ENCODE measurements around a stretch of chr16.

DNA sequence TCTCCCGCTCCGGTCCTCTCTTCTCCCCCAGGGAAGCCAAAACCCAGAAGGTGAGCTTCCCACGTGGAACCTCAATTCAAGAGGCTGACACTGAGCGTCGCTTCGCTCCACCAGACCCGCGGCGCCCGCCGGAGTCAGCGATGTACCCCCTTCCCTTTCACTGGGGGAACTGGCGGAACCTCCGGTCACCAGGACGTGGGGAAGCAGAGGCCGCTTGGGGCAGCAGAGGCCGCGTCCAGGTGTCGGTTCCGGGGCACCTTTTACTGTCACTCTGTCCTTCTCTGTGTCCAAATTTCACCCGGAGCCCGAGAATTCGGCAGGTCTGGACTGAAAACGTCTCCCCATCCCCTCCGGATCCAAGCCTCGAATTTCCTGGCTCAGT is 48.4 kb downstream of the ZNF213 start:
- PRO-cap = bidirectional peak, plus-strand start at position 262 of the sequence, minus-strand start at position 171 of the sequence

GRCh38 chr16:3187862-3188695 is 46.9 kb downstream of the ZNF200 start:
- PRO-cap = bidirectional peak, plus-strand start at chr16:3188204, minus-strand start at chr16:3187994; bidirectional peak, plus-strand start at chr16:3188591, minus-strand start at chr16:3188510

DNA sequence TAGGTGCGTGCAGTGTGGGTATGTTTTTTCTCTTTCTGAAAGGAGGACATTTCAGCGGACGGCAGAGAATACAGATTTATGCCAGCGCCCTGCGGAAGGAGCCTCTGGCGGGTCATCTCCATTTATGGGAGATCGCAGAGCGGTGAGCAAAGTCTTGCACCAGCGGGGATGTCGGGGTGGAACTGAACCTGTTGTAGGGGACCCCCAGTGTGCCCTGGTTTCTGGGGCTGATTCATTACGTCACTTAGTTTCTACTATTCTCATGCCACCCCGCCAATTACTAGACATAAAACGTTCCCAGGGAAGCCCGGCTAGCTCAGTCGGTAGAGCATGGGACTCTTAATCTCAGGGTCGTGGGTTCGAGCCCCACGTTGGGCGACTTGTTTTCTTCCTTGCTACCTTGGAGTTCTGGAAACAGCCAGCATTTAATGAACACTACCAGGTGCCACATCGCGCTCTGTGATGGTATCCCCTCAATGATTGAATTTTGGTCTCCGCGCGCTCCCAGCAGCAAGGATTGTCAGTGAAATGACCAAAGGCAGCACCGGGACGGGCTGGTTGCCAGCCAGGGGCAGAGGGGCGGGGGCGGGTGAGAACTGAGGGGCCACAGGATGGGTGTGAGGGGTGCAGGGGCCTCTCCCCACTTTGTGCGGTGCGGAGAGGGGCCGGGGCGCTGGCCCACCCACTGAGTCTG is 43.6 kb downstream of the ZNF200 start:
- PRO-cap = unidirectional peak, plus-strand start at position 303 of the sequence

DNA sequence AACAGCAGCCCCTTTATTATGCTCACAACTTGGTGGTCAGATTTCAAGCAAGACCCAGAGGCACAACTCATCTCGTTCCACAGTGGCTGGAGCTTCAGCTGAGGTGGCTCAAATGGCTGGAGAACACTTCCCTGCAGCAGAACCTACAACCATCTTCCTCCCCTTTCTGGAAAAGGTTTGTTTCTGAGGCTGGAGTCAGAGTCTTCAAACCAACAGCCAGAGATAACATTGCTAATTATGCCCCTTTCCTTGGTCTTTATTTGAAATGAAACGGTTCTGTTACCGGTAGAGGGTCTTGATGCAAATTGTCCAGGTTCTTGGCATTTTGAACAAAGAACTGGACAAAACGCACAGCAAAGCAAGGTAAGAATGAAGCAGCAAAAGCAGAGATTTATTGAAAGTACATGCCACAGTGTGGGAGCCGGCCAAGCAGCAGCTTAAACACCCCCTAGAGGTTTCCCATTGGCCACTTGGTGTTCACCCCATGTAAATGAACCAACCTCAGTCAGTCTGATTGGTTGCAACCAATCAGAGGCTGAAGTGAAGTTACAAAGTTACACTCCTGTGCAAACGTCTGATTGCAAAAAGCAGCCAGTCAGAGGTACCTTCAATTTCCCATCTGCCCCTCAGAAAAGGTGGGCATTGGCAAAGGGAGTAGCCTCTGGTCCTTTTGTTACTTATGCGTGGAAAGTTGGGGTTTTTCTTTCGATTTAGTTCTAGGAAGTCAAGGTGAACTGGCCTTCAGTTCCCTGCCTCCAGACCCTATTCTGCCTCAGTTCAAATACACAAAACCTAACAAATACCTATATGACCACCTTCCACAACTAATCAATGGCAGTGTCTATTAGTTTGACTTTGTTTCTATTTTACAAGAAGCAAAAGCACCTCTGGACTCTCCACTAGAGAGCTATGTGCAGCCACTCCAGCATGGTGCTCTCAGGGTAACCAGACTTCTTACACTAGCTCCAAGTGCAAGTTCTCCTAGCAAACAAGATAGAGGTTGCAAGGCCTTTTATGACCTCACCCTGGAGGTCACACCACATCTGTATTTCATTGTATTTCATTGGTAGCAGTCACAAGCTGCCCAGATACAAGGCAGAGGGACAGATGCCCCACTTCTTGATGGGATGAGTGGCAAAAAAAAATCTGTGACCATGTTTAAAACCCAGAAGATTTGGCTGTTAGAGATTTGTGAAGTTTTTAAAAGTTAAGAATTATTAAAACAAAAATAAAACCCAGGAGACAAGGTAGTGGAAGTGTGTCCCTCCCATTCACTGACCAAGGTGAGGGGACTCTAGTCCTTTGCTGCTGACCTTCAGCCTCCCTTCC is 8.6 kb upstream of the ZNF263 start:
- PRO-cap = no peak

- PRO-cap = no peak
These were observed 6.3 kb downstream of the ZNF263 start for GRCh38 chr16:3289114-3290429.

DNA sequence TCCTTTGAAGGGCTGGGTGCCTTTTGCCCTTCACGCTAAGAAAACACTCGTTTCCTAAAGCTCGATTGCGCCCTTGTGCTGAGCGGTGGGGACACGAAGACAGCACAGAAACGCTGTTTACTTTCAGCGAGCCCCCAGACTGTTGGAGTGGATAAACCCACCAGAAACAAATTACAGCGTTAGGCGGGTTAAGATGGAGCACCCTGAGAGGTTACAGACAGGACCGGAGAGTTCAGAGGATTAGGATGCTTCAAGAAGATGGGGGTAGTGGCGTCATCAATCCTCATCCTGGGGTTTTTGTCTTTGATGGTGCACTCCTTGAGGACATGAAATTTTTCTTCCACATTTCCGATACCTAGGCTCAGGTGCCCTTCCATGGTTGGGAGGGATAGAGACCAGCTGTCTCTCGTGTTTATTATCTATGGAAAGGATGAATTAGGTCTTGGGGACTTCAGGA is 9.7 kb downstream of the OR2C1 start:
- PRO-cap = no peak

DNA sequence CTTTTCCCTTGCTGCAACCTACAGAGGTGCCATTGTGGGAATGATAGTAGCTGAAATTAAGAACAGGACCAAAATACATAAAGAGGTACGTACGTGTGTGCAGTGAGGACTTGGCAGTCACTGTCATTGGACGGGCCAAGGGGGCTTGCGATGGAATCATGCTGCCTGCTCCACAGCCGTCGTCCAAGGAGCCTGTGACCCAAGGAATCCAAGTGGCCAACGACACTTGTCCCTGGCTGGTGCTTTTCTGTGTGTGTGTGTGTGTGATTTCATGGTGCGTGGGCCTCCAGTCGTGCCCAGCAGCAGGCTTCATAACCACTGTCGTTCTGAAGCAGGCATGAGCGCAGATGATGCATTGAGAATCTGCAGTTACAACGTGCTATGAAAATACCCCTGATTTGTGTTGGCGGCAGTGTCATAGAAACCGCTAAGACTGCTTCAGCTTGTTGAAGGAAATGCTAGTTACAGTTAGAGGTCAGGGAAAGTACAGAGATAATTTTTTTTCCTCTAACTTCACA is 15.7 kb downstream of the C16orf90 start:
- PRO-cap = no peak

DNA sequence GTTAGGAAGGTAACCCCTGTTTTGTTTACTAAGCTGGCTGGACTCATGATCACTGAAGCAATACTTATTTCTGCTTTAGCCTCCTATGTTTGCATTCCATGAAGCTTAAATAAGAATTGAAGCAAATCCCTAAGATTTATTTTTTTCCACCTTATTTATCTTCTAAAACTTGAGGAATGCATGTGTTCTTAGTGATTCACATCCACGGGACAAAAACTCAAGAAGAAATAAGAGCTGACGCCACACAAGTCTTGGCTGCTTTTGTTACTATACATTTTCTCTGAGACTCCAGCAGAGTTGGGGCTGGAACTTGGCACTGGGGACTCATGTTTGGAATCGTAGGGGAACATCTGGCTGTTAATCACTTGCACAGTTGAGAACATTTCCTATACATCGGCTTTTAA is 35.5 kb downstream of the CLUAP1 start:
- PRO-cap = no peak

DNA sequence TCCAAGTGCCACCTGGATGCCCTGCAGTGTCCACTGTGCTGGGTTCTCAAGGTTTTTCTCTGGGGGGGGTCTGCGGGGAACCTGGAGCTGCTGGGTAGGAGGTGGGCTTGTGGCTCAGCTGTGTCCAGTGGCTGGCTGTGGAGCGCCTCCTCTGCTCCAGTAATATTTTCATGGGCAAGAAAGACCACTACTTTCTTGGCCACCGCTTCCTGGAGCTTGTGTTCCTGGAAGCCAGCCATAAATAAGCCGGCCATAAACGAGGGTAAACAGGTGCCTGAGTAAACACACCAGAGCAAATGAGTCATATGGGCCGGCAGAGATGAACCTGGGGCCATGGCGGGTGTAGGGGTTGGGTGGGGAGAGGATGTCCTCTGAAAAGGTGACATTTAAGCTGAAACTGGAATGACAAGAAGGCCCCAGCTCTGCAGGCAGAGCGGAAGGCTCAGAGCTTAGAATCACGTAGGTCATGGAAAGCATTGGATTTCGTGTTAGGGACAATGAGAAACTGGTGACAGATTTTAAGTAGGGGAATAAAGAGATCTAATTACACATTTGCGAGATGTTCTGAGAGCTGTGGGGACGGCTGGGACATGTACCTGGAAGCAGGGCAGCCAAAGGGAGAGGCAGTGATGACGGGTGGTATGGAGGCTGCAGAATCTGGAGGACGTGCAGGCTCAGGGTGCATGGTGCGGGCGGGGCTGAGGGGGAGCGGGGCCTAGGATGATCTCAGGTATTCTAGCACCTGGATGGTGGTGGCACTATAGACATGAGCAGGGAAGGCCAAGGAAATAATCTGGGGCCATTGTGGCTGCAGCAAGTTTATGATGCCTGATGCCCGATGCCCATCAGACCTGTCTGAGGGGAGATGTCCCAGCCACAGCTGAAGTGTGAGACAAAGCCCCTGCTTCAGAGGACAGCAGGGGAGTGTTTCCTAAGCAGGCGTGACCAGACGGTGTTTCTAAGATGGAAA is 8.1 kb upstream of the DNASE1 start:
- PRO-cap = no peak

DNA sequence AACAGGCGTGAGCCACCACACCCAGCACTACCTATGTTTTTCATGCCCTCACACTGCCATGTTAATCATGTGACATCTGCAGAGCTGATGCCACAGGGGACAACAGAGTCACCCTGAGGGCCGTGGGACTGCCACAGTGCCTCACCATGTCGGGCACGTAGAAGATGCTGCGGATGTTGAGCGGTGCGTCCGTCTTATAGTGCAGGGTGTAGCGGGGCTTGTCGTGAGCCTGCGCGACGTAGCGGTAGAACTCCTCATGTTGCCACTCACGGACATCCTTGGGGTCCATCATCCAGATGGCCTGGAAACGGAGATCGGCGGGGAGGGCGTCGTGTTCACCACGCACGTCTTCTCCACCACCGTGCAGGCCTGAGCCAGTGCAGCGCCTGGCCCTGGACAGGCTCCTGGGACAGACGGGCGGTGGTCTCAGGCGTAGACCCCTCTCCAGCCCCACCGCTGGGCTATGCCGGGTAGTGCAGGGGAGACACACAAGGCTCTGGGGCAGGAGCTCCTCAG is 19.8 kb downstream of the DNASE1 start:
- PRO-cap = no peak

- PRO-cap = no peak
These were observed 23.3 kb downstream of the TRAP1 start for GRCh38 chr16:3694018-3694432.

DNA sequence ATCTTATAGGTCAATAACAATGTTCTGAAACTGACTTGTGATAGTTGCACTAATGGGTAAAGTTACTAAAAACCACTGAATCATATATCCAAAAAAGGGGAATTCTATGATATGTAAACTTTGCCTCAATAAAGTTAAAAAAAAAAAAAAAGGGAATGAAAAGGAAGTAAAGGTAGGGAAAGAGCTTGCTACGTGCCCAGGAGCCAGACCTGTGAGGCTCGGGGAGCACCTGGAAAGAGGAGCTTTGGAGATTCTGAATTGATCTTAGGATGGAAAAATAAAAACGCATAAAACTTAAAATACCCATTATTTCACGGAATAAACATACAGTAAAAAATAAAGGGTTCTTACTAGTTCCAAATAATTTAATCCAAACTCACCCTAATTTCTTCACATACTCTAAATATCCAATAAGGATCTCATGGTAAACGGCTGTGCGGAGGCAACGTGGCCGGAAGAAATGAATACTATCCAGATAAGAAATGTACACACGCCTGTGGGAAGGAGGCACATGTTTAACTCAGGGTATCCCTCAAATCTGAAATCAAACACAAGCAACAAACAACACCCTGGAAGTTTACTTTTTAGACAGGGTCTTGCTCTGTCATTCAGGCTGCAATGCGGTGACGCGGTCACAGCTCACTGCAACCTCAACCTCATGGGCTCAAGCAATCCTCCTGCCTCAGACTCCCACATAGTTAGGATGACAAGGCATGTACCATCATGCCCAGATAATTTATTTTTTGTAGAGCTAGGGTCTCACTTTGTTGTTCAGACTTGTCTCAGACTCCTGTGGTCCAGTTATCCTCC is 21.1 kb upstream of the TRAP1 start:
- PRO-cap = no peak

- PRO-cap = no peak
These were observed 23.1 kb upstream of the TRAP1 start for GRCh38 chr16:3740341-3740973.

GRCh38 chr16:3879098-3879690 is 1.3 kb downstream of the CREBBP start:
- PRO-cap = no peak

DNA sequence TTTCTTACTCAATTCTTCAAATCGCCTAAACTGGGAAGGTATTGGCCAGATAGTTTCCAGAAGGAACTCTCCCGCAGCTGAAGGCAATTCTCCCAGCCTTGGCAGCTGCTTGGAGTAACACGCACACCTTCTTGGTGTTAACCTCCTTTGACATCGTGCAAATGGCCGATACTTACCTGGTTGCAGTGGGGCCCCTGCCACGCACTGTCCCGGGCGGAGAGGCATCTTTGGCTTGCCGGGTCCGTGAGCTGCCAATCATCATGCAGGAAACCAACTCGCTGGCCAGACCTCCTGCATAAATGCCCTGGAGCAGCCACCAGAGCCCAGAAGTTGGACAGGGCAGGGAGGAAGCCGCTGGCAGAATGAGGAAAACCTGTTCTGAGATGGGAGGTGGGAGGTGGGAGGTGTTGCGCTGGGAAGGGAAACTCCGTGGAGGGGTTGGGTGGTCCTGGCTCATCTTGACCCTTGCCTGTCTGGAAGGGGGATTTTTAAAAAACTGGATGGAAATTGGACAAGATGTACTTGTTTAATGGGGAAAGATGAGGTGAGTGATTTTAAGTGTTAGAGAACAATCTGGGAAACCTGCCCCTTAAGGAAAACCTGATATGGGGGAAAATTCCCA is 41.8 kb upstream of the CREBBP start:
- PRO-cap = no peak

- PRO-cap = no peak
These were observed 65.2 kb upstream of the CREBBP start for GRCh38 chr16:3945771-3946077.

GRCh38 chr16:4113897-4114984 is 2.0 kb downstream of the ADCY9 start:
- PRO-cap = no peak

DNA sequence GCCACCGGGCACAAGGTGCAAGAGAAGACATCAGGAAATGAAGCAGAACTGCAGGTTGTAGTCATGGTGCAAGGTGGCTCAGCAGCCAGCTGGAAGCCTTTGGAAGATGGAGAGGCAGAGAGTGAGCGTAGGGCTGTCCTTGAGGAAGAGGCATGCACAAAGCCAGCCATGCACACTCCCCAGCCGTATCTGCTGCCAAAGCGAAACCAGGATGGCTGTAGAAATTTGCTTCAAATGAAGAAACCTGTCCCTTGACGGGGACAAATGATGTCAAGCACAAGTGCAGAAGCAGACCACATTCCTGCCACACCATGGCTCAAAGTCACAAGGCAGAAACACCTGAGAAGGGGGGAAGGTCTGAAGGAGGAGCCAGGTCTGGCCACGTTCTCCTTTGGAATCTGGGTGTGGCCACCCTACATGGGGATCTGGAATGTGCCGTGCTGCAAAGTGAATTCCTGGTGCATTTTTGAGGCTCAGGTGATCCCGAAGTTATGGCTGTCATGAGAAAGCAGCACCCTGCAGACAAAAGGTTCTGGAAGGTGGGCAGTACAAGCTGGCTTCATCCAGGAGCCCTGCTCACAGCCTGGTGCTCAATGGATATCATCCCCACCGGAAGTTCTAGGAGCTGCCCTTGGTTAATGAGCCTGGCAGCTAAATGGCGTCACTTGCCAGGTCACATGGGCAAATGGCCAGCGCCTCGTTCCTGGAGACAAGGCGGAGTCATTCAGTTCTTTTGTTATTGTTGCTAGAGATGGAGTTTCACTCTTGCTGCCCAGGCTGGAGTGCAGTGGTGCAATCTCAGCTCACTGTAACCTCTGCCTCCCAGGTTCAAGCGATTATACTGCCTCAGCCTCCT is 20.0 kb upstream of the ADCY9 start:
- PRO-cap = no peak

GRCh38 chr16:4244175-4244820 is 2.4 kb upstream of the SRL start:
- PRO-cap = no peak

GRCh38 chr16:4273884-4274645 is 1.2 kb upstream of the TFAP4 start:
- PRO-cap = bidirectional peak, plus-strand start at chr16:4274126, minus-strand start at chr16:4274069